ENCODE measurements around a stretch of chr3.

GRCh38 chr3:101649035-101649289 lies 28.0 kb downstream of the ZBTB11 start:
- PRO-cap = no peak

DNA sequence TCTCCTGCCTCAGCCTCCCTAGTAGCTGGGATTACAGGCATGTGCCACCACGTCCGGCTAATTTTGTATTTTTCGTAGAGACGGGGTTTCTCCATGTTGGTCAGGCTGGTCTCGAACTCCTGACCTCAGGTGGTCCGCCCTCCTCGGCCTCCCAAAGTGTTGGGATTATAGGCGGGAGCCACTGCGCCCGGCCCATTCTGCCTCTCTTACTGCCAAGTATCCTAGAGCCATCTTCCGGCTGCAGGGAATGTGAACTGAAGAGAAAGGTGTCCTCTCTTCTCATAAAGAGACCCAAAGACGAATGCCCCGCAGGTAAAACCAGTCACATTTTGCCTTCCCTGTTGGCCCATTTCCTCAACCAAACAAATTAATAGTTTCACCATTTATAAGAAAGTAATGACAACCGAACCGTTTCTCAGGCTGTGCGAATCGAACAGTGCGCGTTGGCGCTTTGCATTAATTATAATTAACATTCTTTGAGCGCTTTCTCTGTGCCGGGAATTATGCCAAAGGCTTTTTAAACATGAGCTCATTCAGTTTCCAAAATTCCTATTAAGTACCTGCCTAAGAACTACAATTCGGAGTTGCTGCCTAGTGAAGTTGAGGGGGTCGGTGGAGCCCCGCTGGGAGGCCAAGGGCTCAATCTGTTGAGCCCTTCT lies 689 bp upstream of the RPL24 start:
- PRO-cap = no peak

- PRO-cap = no peak
Observed at GRCh38 chr3:101691958-101692356, 5.4 kb upstream of the RPL24 start.

DNA sequence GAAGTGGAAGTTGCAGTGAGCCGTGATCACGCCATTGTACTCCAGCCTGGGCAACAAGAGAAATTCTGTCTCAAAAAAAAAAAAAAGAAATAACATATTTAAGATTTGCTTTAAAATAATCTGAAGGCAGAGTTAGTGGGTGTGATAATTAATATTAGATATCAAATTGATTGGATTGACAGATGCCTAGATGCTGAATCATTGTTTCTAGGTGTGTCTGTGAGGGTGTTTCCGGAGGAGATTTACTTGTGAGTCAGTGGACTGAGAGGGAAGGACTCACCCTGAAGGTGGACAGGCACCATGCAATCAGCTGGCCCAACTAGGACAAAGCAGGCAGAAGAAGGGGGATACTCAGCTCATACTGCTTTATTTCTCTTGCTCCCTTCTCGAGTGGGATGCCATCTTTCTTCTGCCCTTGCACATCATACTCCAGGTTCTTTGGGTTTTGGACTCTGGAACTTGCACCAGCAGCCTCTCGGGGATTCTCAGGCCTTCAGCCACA lies 16.6 kb upstream of the RPL24 start:
- PRO-cap = no peak

DNA sequence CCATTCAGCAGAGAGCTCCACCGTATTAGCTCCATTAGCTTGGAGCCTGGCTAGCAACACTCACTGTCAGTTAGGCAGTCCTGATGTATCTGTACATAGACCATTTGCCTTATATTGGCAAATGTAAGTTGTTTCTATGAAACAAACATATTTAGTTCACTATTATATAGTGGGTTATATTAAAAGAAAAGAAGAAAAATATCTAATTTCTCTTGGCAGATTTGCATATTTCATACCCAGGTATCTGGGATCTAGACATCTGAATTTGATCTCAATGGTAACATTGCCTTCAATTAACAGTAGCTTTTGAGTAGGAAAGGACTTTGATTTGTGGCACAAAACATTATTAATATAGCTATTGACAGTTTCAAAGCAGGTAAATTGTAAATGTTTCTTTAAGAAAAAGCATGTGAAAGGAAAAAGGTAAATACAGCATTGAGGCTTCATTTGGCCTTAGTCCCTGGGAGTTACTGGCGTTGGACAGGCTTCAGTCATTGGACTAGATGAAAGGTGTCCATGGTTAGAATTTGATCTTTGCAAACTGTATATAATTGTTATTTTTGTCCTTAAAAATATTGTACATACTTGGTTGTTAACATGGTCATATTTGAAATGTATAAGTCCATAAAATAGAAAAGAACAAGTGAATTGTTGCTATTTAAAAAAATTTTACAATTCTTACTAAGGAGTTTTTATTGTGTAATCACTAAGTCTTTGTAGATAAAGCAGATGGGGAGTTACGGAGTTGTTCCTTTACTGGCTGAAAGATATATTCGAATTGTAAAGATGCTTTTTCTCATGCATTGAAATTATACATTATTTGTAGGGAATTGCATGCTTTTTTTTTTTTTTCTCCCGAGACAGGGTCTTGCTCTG lies 10.3 kb downstream of the NFKBIZ start:
- PRO-cap = no peak

- PRO-cap = no peak
Observed at GRCh38 chr3:101860219-101860650, 10.9 kb downstream of the NFKBIZ start.

GRCh38 chr3:101868284-101869228 lies 19.2 kb downstream of the NFKBIZ start:
- PRO-cap = no peak

GRCh38 chr3:102181164-102181403 lies 253.7 kb upstream of the ZPLD1 start:
- PRO-cap = no peak

GRCh38 chr3:102764891-102765143 lies 330.0 kb downstream of the ZPLD1 start:
- PRO-cap = no peak

DNA sequence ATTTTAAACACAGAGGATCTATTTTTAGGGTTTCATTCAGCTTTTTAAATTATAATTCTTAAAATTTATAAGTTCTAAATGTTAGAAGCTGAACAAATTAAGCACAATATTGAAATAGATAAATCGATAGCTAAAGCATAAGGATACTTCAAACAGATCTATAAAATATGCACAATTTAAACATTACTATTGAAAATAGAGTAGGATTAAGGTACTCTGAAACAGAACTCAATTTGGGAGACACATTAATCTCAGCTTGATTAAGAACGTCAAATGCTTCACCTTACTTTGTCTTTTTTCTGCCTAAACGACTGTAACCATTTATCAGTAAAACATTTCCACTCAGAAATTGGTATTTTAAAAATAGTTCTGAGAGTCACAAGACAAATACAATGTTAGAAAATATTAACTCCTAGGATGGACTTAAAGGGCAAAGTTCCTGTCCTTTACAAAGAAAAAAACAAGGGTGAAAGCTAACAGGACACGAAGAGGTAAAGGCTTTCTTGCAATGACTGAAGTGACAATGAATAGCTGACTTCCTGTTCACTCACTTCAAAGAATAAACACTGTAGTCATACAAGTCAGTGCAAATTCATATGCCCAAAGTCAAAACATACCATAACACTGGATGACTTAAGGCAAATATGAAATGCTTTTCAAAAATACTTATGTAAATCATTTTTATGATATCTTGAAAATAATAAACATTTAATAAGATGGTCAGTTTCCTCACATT lies 1389.9 kb upstream of the ALCAM start:
- PRO-cap = no peak

- PRO-cap = no peak
Observed at GRCh38 chr3:105353209-105354444, 13.1 kb upstream of the ALCAM start.

DNA sequence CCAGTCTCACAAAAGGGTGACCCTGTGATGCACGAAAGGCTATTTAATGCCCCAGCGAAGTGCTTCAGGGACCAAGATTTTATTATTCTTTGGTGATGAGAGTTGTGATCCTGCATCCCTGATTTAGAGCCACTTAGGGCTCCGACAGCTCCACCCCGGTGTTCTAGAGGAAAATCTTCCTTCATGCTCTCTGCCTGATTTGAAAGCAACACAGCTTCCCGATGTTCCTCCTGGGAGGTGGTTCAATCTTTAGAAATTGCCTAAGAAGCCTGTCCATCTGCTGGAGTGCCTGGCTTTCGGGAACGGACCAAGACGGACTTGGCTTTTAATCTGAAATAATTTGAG lies 1.1 kb upstream of the ALCAM start:
- PRO-cap = no peak

GRCh38 chr3:105759262-105759705 lies 109.5 kb downstream of the CBLB start:
- PRO-cap = no peak

GRCh38 chr3:105906589-105907043 lies 37.8 kb upstream of the CBLB start:
- PRO-cap = no peak

- PRO-cap = no peak
Observed at GRCh38 chr3:106176688-106177278, 308.0 kb upstream of the CBLB start.

DNA sequence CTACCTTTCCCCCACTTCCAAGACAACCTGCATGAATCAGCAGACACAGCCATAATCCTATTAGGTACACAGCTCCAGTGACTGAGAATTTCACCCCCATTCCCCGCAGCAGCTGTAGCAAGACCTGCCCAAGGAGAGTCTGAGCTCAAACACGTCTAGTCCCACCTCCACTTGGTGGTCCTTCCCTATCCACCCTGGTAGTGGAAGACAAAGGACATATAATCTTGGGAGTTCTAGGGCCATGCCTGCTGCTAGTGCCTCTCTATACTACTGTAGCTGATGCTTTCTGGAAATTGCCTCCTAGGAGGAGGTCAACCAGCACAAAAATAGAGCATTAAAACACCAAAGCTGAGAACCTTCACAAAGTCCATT lies 448.4 kb upstream of the CBLB start:
- PRO-cap = no peak

- PRO-cap = no peak
Observed at GRCh38 chr3:107209353-107210101, 167.7 kb upstream of the CCDC54 start.

- PRO-cap = no peak
Observed at GRCh38 chr3:107598476-107599734, 76.1 kb downstream of the BBX start.

DNA sequence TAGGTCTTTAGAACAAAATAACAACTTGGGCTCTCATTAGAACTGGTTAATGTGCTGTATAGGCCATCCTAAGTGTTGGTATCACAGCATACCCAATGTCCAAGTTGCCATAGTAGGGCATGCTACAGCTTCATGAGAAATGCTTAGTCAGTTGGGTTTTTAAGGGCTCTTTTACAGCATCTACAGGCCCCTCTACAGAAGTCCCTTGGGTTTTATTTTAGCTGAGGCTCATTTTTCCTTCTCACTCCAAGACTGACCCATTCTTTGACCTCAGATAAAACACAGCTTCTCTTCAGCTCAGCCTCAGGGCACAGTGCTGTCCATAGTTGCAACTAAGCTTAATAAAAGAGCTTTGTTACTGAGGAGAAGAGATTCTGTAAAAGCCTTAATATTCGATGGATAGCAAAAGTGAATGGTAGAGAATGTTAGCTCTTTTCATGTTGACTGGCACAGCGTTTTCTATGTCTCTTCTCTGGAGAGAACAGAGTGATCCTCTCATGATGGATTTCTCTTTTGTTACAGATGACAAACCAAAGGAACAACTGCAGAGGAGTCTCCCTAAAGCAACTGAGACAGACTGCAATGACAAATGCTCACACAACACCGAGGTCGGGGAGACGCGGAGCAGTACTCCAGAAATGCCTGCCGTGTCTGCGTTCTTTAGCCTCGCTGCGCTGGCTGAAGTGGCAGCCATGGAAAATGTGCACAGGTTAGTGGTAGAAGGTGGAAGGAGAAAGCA lies 278.0 kb downstream of the BBX start:
- PRO-cap = no peak

DNA sequence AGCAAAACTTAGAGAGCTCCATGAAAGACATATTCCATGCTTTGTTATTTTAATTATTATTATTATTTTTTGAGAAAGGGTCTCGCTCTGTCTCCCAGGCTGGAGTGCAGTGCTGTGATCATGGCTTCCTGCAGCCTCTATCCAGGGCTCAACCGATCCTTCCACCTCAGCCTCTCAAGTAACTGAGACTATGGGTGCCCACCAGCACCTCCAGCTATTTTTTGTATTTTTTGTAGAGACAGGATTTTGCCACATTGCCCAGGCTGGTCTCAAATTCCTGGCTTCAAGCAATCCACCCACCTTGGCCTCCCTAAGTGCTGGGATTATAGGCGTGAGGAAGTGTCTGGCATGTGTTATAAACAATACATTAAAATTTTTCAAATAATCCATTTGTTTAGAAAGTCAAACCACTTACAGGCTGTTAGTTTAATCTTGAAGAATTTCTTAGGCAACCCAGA lies 49.8 kb downstream of the CD47 start:
- PRO-cap = no peak

Measured in LUHMES (cell line).